SK-MEL-5 (cell line): ENCODE results near the gene NKX6-1.

DNA sequence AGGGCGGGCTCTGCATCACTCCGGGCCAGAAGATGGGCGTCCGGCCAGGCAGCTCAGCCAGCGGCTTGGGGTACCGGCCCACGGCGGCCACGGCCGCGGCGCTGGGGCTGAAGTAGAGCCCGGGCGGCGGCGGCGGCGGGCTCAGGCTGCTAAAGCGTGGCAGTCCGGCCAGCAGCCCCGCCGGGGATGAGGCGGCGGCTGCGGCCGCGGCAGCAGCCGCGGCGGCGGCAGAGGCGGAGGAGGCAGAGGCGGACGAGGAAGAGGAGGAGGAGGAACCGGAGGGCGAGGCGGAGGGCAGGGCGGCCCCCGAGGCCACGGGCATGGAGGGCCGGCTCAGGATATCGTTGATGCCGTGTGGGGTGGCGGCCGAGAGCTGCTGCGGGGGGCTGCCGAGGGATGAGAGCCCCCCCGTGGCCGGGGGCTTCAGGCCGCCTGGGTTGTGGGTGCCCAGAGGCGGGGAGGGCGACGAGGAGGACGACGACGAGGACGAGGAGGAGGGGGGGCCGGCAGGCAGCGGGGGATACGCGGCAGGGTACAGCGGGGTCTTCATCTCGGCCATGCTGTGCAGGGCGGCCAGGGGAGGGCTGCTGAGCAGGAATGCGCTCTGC is 1.4 kb downstream of the NKX6-1 start:
RAMPAGE:
- cytosol, long total RNA, result no peak
- long total RNA, result no peak
- nucleus, long total RNA, result no peak

DNA sequence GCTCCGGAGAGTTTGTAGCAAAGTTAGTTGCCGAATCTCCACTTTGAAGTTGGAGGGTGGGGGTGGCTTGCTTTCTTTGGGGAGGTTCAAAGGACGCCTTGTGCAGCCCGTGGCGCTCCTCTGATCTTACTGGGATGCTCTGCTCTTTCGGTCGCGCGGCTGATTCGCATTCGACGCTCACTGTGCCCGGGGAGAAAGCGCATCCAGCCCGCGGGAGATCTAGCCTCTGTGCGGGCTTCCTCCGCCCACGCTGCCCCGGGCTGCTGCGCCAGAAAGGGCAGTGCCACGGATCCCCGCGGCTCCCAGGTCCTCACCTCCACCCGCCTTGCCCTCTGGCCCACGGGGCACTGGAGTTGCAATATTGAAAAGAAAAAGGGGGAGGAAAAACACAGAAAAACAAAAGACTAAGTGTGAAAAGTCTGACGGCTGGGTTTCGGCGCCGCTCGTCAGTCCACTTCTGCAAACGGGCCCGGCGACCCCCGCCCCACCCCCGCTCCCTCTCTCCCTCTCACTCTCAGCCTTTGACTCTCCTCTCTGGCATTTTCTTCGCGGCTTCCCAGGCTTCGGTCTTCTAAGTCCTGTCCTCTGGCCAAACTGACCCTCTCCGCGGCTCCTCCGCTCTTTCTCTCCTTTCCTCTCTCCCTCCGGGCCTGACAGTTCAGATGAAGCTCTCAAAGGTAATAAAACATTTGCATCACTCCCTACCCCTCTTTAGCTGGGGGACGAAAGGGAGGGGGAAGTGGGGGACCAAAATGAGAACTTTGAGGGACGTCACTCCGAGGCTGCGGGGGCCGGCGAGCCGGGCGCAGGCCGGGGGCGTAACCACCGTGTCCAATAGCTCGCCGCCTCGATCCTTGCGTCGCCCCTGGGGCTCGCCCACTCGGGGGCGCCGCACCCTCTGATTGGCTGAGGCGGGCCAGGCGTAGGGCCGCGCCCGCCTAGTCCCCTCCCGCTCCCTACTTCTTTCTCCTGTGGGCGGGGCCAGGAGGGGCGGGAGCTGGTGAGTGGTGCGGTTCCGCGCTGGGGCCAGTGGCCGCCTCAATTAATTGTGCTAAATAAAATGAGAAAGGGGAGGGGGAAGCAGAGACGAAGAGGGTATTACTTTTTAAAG is at the start of gene NKX6-1:
Gene NKX6-1, minus strand, starts transcription at position 682 of the 1,111 bp plus-strand sequence.
RAMPAGE:
- cytosol, long total RNA, result no peak
- long total RNA, result no peak
- nucleus, long total RNA, result no peak

RAMPAGE:
- cytosol, long total RNA, result no peak
- long total RNA, result no peak
- nucleus, long total RNA, result no peak
Observed at GRCh38 chr4:84572665-84573163, 10.2 kb upstream of the CDS1 start.

DNA sequence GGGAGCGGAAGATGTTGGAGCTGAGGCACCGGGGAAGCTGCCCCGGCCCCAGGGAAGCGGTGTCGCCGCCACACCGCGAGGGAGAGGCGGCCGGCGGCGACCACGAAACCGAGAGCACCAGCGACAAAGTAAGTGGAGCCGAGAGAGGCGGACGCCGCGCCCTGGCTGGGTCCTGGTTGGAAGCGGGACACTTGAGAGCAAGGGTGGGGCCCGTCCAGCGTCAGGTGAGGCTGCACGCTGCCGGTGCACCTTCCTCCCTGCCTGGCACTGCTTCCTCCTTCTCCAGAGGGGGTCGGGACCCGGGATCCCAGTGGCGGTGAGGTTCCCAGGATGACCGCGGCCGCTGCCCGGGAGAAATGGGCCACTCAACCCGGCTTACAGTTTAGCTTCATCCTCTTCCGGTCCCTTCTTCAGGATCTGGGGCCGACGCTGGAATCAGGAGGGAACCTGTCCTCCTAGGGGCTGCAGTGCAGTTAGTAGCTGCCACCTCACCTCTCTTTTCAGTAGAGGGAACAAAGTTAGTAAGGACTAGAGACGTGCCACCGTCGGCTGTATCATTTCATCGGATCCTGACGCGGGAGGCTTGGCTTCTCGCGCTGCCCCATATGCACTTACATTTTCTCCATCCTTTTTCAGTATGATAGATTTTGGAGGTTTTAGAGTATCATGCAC is 600 bp downstream of the CDS1 start:
RAMPAGE:
- cytosol, long total RNA, result no peak
- long total RNA, result no peak
- nucleus, long total RNA, result no peak

DNA sequence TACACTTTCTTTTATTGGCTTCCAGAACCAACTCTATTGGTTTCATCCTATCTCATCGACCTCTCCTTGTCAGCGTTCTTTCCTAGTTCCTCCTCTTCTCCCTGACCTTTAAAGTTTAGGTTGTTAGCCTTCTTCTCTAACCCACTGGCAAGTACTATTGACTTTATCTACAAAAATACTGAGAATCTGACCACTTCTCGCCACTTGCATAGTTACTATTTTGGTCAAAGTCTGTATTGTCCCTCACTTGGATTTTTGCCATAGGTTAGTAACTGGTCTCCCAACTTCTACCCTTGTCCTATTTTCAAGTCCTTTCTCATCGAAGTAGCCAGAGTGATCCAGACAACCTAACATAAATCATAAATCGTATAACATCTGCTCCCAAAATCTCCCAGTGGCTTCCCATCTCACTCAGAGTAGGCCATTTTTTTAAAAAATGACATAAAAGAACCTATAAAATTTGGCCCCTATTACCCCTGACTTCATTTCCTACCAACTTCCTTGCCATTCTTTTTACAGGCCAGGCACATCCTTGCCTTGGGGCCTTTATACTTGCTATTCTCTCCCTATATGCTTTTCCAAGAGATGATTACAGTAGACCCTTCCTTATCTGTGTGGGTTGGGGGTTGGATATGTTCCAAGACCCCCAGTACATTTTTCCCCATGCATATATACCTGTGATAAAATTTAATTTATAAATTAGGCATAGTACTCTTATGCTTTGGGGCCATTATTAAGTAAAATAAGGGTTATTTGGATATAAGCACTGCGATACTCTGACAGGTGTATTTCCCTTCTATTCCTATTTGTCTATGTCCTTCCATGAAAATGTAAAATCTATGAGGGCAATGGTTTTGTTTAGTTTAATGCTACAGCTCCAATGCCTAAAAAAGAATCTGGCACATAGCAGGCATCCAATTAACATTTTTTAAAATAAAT is 28.9 kb downstream of the WDFY3 start:
RAMPAGE:
- cytosol, long total RNA, result no peak
- long total RNA, result no peak
- nucleus, long total RNA, result no peak

GRCh38 chr4:85741697-85742301 is 266.8 kb downstream of the ARHGAP24 start:
RAMPAGE:
- cytosol, long total RNA, result no peak
- long total RNA, result no peak
- nucleus, long total RNA, result no peak

RAMPAGE:
- cytosol, long total RNA, result no peak
- long total RNA, result no peak
- nucleus, long total RNA, result no peak
Observed at GRCh38 chr4:85823153-85823621, 348.2 kb downstream of the ARHGAP24 start.

DNA sequence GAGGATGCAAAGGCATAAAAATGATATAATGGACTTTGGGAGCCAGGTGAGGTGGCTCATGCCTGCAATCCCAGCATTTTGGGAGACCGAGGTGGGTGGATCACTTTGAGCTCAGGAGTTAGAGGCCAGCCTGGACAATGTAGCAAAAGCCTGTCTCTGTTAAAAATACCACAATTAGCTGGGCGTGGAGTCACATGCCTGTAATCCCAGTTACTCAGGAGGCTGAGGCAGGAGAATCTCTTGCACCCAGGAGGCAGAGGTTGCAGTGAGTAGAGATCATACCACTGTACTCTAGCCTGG is 419.6 kb downstream of the ARHGAP24 start:
RAMPAGE:
- cytosol, long total RNA, result no peak
- long total RNA, result no peak
- nucleus, long total RNA, result no peak

DNA sequence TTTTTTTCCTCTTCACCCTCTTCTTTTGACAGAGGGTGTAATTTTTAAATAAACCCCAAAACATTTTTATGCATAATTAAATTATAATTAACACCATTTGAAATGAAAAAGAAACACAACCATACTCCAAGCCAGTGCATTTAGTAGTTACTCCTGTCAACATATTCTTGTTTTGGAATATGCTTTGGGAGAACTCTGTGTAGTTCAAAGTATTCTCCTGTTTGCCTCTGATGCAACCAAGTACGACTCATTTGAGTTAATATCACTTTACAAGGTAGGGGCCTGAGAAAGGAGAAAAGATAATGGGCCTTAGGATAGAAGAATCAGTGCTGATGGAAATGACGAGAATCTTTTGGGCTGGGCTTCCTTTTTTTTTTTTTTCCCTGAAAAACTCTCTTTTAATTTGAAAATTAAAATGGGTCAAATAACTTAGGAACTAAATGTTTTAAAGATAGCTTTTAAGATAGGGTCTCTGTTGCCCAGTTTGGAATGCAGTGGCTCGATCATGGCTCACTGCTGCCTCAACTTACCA is 2.8 kb downstream of the PTPN13 start:
RAMPAGE:
- cytosol, long total RNA, result no peak
- long total RNA, result no peak
- nucleus, long total RNA, result no peak

RAMPAGE:
- cytosol, long total RNA, result no peak
- long total RNA, result no peak
- nucleus, long total RNA, result no peak
Observed at GRCh38 chr4:86845664-86846239, 3.4 kb downstream of the SLC10A6 start.

GRCh38 chr4:86934110-86934539 is 686 bp upstream of the AFF1 start:
RAMPAGE:
- cytosol, long total RNA, result no peak
- long total RNA, result no peak
- nucleus, long total RNA, result no peak

DNA sequence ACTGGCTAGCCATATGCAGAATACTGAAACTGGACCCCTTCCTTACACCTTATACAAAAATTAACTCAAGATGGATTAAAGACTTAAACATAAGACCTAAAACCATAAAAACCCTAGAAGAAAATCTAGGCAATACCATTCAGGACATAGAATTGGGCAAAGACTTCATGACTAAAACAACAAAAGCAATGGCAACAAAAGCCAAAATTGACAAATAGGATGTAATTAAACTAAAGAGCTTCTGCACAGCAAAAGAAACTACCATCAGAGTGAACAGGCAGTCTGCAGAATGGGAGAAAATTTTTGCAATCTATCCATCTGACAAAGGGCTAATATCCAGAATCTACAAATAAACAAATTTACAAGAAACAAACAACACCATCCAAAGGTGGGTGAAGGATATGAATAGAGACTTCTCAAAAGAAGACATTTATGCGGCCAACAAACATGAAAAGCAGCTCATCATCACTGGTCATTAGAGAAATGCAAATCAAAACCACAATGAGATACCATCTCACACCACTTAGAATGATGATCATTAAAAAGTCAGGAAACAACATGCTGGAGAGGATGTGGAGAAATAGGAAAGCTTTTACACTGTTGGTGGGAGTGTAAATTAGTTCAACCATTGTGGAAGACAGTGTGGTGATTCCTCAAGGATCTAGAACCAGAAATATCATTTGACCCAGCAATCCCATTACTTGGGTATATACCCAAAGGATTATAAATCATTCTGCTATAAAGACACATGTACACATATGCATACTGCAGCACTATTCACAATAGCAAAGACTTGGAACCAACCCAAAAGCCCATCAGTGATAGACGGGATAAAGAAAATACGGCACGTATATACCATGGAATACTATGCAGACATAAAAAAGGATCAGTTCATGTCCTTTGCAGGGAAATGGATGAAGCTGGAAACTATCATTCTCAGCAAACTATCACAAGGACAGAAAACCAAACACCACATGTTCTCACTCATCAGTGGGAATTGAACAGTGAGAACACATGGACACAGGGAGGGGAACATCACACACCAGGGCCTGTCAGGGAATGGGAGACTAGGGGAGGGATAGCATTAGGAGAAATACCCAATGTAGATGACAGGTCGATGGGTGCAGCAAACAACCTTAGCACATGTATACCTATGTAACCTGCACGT is 54.5 kb downstream of the AFF1 start:
RAMPAGE:
- cytosol, long total RNA, result no peak
- long total RNA, result no peak
- nucleus, long total RNA, result no peak

RAMPAGE:
- cytosol, long total RNA, result no peak
- long total RNA, result no peak
- nucleus, long total RNA, result no peak
Observed at GRCh38 chr4:87014294-87014858, 79.6 kb downstream of the AFF1 start.

DNA sequence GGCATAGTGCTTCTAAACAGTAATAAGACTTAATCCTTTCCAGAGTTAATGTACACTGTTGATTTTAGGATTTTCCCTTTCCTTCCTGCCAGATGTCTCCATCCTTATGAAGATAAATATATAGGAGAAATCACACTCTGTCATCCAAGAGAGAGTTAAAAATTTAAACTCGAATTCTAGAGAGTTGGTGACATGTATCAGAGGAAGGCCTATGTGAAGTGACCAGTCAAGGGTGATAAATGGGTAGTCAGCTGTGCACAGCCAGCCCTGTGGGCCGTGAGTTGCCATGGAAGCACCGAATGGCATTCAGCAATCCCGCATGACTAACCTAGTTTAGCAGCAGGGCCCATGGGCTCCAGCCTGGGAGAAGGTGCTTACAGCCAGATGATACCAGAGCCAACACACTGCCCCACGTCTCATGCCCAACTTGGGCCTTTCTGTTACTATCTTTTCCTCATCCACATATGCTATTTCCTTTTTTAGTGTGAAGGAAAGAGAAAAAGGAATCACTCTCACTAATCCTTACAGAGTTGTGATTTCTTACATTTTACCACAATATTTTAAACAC is 104.0 kb downstream of the AFF1 start:
RAMPAGE:
- cytosol, long total RNA, result no peak
- long total RNA, result no peak
- nucleus, long total RNA, result no peak

DNA sequence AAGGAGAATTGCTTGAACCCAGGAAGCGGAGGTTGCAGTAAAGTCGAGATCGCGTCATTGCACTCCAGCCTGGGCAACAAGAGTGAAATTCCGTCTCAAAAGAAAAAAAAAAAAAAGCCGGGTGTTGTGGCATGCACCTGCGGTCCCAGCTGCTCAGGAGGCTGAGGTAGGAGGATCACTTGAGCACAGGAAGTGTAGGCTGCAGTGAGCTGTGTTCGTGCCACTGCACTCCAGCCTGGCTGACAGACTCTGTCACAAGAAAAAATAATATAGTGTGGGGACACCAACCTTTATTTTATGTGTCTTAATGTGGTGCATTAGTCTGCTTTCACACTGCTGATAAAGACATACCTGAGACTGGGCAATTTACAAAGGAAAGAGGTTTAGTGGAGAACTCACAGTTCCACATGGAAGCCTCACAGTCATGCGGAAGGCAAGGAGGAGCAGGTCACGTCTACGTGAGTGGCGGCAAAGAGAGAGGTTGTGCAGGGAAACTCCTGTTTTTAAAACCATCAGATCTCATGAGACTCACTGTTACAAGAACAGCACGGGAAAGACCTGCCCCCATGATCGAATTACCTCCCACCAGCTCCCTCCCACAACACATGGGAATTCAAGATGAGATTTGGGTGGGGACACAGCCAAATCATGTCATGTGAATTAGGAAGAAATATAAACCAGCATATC is 130.1 kb downstream of the AFF1 start:
RAMPAGE:
- cytosol, long total RNA, result no peak
- long total RNA, result no peak
- nucleus, long total RNA, result no peak

GRCh38 chr4:87070511-87070958 is 135.7 kb downstream of the AFF1 start:
RAMPAGE:
- cytosol, long total RNA, result no peak
- long total RNA, result no peak
- nucleus, long total RNA, result no peak

DNA sequence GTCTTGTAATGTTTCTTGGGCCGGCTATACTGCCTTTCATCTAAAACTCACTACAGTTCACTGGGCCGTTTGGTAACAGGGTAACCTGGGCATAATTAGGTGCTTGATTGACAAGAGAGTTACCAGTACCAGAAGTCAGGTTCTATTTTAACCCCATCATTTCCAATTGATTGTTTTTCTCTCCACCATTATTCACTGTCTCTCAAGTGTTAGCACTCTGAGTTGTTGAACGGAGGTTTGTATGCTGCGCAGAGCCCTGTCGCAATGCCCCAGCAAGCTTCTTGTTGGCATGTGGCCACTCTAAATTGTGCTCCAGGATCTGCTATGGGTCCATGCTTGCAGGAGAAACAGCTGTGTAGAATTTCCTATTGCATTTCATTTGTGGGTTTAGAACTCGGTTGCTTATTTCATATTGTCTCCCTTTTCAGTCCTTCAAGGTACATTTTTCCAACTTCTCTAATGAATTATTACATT is 98.2 kb downstream of the KLHL8 start:
RAMPAGE:
- cytosol, long total RNA, result no peak
- long total RNA, result no peak
- nucleus, long total RNA, result no peak

GRCh38 chr4:87469285-87469936 is 47.0 kb downstream of the NUDT9 start:
RAMPAGE:
- cytosol, long total RNA, result no peak
- long total RNA, result no peak
- nucleus, long total RNA, result no peak

DNA sequence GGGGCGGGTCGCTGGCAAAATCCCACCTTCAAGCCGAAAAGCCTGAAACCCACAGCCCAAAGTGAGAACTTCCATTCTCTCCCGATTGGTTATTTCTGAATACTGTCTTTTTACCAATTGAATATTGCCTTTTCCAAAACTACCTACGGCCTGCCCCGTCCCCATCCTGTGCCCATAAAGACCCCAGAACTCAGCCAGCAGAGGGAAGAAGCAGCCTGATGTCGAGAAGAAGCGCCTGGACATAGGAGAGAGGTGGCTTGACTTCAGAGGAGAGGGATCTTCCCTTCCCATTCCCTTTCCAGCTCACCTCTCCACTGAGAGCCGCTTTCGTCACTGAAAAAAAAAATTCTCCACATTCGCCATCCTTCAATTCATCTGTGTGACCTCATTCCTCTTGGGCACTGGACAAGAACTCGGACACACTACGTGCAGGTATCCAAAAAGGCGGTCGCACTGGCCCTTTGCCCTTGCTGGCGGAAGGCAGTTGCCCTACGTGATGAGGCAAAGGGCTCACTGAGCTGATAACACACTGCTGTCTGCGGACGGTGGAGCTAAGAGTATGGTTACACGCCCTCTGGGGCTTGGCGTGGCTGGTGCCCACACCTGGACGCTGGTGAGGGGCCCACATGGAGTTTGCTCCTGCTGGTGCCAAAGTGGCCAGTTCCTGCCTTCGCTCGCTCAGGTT is 18.7 kb downstream of the SPARCL1 start:
RAMPAGE:
- cytosol, long total RNA, result no peak
- long total RNA, result no peak
- nucleus, long total RNA, result no peak

GRCh38 chr4:87520133-87520991 is 8.8 kb downstream of the SPARCL1 start:
RAMPAGE:
- cytosol, long total RNA, result no peak
- long total RNA, result no peak
- nucleus, long total RNA, result no peak